Metanephros (tissue), 2 donors: ENCODE measurements around the genes POLR2L and AP2A2.

DNA sequence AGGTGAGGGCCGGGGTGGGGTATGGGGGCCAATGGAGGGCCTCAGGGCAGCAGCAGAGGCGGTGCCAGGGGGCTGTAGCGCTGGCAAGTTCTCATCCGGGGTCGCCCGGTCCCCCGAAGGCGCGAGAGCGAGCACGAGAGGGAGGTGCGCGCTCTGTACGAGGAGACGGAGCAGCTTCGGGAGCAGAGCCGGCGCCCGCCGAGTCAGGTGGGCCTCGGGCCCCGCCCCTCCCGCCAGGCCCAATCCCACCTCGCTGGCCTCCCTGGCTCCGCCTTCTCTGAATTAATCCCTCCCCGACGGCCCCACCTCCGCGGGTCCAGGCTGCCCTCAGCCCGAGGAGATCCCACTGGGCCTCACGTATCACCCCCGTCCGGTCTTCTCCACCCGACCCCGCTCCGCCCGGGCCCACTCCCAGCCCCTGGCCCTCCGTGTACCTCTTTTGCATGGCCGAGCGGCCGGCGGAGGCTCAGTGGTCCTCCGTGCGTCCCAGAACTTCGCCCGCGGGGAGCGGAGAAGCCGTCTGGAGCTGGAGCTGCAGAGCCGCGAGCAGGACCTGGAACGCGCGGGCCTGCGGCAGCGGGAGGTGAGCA is 2.5 kb downstream of the CRACR2B start:
- RAMPAGE, long total RNA = no peak

DNA sequence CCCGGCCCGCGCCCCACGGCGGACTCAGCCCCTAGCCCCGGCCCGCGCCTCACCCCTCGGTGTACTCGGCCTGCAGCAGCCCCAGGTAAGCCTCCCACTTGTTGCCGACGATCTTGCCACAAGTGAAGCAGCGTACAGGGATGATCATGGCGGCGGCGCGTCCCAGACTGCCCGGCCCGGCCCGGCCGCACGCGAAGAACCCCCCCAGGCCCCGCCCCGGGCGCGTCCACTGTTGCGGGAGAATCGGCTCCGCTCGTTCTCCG is at the start of gene POLR2L:
TSS of gene POLR2L (minus strand) at position 169 of the 263 bp plus-strand sequence.
- RAMPAGE, long total RNA = start-site peak on the minus strand centred at position 156 of the sequence, 35 bp wide, 1,195 and 142 reads in 2 replicates

GRCh38 chr11:843614-844590 is 1.2 kb downstream of the TSPAN4 start:
- RAMPAGE, long total RNA = start-site peak on the plus strand at chr11:844098-844153, 91 and 21 reads in 2 replicates

GRCh38 chr11:869553-870360 is 27.1 kb downstream of the TSPAN4 start:
- RAMPAGE, long total RNA = no peak

- RAMPAGE, long total RNA = no peak
These were observed at the start of gene AP2A2 for GRCh38 chr11:925120-926288. Gene AP2A2, plus strand, starts transcription at chr11:925870.

GRCh38 chr11:1049556-1050203 is 13.2 kb upstream of the MUC6 start:
- RAMPAGE, long total RNA = no peak

GRCh38 chr11:1073122-1073740 is 36.7 kb upstream of the MUC6 start:
- RAMPAGE, long total RNA = no peak

- RAMPAGE, long total RNA = no peak
These were observed 38.5 kb upstream of the MUC6 start for GRCh38 chr11:1074722-1075798.

DNA sequence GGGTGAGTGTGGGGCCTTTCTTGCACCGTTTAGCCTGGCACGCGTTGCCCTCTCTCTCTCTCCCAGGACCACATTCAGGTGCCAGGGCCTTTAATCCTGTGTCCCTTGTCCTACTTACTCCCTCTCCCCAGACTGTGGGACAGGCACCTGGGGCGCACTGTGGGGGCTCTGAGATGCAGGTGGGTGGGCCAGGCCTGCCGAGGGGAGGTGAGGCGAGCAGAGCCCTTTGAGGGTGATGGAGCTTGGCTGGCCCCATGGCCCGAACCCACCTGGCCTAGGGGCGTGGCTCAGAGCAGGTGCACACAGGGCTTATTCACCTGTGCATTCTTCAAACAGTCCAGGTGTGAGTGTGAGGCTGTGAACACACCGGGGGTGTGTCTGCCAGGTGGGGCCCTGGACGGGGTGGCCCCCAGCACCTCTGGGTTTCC is 9.1 kb upstream of the MUC5AC start:
- RAMPAGE, long total RNA = no peak

- RAMPAGE, long total RNA = no peak
These were observed 17.9 kb downstream of the MUC5B start for GRCh38 chr11:1240671-1241285.

GRCh38 chr11:1254972-1255530 is 32.2 kb downstream of the MUC5B start:
- RAMPAGE, long total RNA = no peak

DNA sequence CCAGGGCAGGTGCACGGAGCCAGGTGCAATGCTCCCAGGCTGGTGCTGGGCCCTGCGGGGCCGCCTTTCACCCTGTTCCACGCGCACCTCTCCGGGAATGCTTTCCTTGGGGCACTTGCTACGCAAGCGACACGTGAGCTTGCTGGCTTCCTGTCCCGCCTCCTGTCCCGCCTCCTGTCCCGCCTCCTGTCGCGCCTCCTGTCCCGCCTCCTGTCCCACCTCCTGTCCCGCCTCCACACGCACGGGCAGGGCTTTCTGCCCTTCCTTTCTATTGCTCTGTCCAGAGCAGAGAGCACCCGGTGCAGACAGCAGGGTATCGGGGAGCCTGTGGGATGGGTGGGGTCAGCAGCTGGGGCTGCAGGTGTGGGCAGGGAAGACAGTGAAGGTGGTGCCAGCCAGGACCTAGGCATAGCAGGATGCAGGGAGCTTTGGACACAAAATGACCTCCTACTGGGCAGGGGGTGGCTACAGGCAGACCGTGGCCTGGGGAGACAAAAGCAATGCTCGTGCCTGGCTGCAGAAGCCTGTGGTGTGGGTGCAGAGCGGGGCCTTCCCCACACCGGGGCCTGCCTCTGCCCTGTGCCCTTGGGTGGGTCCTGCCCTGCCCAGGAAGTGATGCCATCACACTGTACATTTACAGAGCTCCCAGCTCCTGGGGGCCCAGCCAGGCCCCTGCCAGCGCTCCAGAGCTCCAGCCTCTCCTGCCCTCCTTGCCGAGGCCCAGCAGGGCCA is 39.9 kb downstream of the MUC5B start:
- RAMPAGE, long total RNA = no peak

GRCh38 chr11:1336732-1337182 is 27.3 kb upstream of the TOLLIP start:
- RAMPAGE, long total RNA = no peak

- RAMPAGE, long total RNA = no peak
These were observed 21.3 kb downstream of the BRSK2 start for GRCh38 chr11:1410734-1411814.

GRCh38 chr11:1456180-1457018 is 30.2 kb downstream of the MOB2 start:
- RAMPAGE, long total RNA = no peak

GRCh38 chr11:1481193-1482034 is 5.2 kb downstream of the MOB2 start:
- RAMPAGE, long total RNA = no peak

- RAMPAGE, long total RNA = no peak
These were observed 32.5 kb upstream of the MOB2 start for GRCh38 chr11:1518902-1519720.

DNA sequence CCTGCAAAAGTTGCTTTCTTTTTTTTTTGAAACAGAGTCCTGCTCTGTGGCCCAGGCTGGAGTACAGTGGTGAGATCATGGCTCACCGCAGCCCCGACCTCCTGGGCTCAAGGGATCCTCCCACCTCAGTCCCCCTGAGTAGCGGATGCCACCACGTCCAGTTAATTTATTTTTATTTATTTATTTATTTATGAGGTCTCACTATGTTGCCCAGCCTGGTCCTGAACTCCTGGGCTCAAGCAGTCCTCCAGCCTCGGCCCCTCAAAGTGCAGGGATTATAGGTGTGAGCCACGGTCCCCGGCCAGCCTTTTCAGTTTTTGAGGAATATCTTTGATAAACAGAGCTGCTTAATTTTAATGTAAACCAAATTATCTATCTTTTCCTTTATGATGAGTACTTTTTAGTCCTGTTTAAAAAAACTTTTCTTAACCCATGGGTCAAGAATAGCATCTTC is 35.6 kb upstream of the MOB2 start:
- RAMPAGE, long total RNA = no peak

DNA sequence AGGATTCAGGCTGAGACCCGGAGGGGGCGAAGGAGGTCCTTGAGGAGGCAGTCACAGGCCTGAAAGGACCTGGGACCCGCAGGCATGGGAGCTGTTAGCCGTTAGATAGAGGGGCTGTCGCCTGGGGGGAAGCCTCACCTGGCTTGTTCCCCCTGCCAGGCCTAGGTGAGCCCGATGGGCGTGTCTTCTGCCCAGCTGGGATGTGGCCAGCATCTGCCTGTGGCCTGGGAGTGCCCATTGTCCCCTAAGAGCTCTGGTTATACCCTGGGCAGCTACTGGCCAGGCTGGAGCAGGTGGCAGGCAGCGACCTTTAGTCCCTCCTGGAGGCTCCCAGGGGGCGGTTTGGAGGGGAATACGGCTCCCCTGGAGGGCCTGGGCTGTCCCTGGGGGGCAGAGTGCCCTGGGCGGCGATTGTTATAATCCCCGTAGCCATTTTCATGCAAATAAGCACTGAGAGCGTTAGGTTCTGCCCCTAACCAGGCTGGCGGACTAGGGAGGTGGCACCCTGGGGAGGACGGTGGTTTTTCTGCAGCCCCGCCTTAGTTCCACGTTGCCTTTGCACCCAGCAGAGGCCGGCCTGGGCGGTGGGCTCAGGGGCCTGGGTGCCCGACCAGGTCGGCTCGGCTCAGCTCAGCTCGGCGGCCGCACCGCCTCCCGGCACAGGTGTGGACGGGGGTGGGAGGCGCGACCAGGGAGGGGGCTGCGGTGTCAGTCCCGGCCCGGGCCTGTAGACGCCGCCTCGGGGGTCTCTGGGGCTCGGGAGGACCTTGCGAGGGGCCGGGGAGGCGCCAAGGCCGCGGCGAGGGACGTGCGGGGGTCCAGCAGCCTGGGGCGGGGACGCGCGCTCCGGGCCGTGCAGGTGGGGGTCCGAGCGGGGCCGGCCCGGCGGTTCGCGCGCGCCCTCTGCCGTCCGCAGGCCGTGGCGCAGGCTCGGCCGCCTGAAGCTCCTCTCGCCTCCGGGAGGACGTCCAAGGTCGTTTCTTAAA is 2.2 kb upstream of the DUSP8 start:
- RAMPAGE, long total RNA = no peak

DNA sequence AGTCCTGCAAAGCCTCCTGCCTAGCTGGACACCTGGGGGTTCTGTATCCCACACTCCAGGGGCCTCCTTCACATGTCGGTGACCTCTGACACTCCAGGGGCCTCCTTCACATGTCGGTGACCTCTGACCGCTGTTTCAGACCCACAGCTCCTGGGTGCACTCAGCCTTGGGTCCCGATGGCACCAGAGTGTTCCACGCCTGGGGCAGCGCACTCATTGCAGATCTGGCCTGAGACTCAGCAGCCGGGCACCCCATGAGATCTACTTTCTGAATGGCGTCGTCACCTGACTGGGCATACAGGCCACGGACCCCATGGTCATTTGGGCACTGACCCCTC is 11.3 kb upstream of the KRTAP5-6 start:
- RAMPAGE, long total RNA = no peak